Breast (tissue), 4 donors: Measurements from ENCODE around the genes THRAP3 and MANEAL.

DNA sequence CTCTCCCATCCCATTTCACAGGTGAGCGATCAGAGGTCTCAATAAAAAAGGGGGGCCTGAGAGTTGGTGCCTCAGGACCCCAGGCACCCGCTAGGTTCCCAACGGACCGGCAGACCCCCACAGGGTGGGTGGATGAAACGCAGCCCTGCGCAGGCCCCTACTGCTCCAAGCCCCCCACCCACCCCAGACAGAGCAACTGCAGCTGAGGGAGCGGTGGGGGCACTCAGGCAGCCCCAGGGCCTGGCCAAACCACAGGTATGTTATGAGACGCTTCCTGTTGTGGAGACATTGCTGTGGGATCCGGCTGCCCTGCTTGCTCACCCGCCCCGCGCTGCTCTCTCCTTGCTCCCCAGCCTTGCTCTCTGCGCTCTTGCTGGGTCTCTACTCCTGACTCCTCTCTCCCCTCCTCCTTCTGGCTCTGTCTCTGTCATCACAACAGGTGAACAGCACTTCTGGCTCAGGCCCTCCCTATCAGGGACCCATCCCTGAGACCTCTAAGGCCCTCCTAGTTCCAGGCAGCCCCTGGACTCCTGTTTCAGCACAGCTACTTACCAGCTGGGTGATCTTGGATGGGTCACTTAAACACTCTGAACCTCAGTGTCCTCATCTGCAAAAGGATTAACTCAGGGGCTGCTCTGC, 16.0 kb downstream of the COL8A2 start:
- PRO-cap, 3 experiments = peak in 1 of 3 experiments; most common plus-strand start position 288 of the sequence (in 1)
- RRBS = no CpG with 5 or more reads among the region's 13 CpGs

DNA sequence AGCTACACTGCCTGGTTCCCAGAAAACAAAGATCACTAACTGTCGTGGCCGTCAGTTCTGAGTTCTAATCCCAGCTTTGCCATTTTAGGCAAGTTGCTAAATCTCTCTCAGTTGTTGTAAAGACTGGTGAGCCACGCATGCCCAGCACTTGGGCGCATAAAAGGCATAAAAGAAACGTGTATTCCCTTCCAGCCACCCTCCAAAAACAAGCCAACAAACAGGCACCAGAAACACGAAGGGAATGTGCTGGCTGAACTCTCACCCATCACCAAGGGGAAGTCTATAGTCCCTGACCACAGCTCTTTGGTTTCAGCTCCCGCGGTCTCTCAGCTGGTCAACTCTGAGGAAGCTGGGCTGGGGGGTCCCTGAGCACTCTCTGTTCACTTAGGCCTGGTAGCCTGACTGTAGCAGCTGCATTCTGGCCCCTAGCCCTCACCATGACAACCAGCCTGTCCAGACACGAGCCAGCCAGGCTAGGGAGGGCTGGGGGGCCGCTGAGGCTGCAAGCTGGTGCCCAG, 883 bp upstream of the TRAPPC3 start:
- PRO-cap, 3 experiments = no peak in any of the 3 experiments
- RRBS = no CpG with 5 or more reads among the region's 10 CpGs

DNA sequence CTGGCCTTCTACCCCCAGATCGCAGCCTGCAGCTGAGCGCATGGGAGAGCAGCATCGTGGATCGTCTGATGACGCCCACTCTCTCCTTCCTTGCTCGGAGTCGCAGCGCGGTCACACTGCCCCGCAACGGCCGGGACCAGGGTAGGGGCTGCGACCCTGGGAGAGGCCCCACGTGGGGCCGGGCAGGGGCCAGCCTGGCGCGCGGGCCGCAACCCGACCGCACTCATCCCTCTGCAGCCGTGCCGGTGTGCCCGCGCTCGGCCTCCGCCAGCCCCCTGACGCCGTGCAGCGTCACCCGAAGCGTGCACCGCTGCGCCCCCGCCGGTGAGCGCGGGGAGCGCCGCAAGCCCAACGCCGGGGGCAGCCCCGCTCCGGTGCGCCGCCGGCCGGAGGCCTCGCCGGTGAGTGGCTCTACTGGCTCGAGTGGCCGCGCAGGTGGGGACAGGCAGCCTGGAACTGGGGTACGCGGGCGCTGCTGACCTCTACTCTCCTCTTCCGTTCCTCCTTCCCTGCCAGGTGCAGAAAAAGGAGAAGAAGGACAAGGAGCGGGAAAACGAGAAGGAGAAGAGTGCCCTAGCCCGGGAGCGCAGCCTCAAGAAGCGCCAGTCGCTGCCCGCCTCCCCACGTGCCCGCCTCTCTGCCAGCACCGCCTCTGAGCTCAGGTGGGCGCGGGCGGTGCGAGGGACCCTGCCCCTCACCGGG, 20.4 kb downstream of the MAP7D1 start:
- PRO-cap, 3 experiments = no peak in any of the 3 experiments
- RRBS = 75% methylated on average over 18 of the region's 72 CpGs

DNA sequence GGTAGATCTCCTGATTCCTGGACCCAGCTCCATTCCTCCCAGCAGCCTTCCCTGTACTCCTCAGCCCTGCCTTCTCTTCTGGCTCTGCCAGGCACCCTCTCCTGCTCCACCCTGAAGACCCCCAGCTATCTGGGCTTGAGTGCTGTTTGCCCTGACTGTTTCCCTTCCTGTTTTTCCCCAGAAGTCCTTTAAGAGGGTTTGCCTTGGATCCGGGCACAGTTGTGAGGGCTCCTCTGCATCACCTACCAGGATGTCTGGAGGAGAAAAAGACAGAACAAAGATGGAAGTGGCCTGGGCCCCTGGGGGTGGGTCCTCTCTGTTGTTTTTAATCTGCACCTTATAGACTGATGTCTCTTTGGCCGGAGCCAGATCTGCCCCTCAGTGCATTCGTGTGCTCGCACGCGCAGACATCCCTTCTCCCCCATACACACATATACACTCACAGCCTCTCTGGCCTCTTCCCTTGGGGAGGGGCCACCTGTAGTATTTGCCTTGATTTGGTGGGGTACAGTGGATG, 24.2 kb downstream of the MAP7D1 start:
- PRO-cap, 3 experiments = no peak in any of the 3 experiments
- RRBS = no CpG with 5 or more reads among the region's 6 CpGs

- PRO-cap, 3 experiments = peak in 3 of 3 experiments; most common plus-strand start chr1:36224434 (in 3); most common minus-strand start chr1:36224748 (in 2)
- RRBS = 0% methylated on average over 3 of the region's 58 CpGs
Observed at GRCh38 chr1:36224261-36225300, at the start of gene THRAP3. Gene THRAP3 (plus strand): TSS chr1:36224443.

DNA sequence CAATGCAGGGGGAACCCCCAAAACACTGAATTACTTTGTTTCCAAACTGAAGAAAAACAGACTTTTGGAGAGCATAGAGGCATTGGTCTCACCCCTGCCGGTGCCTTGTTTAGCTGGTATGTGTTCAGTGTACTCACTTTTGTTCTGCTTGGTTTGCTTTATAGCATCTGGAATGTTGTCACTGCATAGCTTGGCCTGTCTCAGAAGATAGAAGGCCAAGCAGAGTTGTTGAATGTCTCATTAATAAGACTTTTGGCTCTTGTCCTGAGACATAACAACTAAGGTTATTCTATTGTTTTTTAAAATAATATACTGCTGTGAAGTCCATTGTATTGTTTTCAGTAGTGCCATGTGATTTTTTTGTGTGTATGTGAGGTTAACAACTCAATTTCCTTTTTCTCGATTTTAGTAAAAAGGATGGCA, 7.0 kb downstream of the THRAP3 start:
- PRO-cap, 3 experiments = no peak in any of the 3 experiments
- RRBS = no CpG with 5 or more reads among the region's 2 CpGs

DNA sequence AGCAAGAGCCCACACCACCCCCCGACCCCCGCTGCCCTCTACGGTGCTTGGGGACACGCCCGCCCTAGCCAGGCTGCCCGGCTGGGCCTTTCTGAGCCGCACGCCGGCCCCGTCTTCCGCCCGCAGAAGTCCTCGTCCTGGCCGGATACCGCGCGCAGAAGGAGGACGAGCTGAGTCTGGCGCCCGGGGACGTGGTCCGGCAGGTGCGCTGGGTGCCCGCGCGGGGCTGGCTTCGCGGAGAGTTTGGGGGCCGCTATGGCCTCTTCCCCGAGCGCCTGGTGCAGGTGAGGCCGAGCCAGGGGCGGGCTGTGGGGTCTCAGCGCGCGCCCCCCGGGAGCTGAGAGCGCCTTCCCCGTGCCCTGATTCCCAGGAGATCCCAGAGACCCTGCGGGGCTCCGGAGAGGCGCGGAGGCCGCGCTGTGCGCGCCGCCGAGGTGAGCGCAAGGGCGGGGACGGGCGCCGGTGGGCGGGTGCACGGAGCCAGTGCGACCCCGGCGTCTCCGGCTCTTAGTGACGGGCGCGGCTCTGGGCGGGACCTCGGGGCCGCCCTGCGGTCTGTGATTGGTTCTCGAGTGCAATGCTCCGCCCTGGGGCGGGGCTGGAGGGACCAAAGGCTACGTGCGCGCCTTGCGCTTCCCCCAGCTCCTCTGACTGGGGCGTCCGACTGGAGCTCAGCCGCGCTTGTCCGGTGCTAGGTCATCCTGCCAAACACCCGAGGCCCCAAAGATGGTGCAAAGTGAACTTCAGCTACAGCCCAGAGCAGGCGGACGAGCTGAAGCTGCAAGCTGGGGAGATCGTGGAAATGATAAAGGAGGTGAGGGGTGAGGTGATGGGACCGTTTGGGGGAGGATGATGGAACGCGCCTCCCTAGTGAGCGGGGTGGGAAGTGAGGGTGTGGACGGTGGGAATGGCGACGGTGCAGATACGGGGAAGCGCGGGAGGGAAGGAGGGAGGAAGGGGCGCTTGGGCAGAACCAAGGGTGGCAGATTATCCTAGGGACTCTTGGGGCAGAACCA, 612 bp downstream of the SH3D21 start:
- PRO-cap, 3 experiments = peak in 3 of 3 experiments; most common plus-strand start position 659 of the sequence (in 2); most common minus-strand start position 485 of the sequence (in 1)
- RRBS = 2% methylated on average over 25 of the region's 94 CpGs

GRCh38 chr1:37014226-37014721, 20.0 kb downstream of the GRIK3 start:
- PRO-cap, 3 experiments = peak in 1 of 3 experiments; most common minus-strand start chr1:37014484 (in 1)
- RRBS = no CpG with 5 or more reads among the region's 1 CpG

DNA sequence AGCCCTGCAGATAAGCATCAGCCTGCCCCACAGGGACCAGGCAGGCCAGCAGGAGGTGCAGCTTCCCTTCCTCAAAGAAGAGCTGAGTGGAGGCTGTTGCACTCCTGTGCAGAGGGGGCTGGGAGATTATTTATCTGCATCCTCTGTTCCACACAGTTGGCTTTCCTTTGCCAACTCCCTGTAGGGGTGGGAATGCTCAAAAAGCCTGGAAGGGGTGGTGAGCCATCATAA, 83.1 kb upstream of the ZC3H12A start:
- PRO-cap, 3 experiments = no peak in any of the 3 experiments

GRCh38 chr1:37471713-37472027, 2.7 kb upstream of the ZC3H12A start:
- PRO-cap, 3 experiments = peak in 3 of 3 experiments; most common plus-strand start chr1:37471925 (in 2); most common minus-strand start chr1:37471817 (in 2)
- RRBS = no CpG with 5 or more reads among the region's 7 CpGs

DNA sequence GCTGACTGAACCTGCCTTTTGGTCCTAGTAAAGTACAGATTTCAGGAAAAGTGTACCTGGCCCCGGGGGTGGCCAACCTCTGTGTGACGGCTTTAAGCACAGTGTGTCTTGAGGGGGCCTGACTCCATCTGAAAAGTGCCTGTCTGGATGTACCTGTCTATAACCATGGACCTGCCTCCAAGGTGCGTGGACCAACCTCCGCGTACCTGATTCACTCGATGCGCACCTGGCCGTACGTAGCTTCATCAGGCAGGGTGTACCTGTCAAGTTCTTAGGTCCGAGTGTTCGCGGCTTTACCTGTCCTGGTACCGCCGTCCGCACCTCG, 480 bp upstream of the ZC3H12A start:
- PRO-cap, 3 experiments = no peak in any of the 3 experiments
- RRBS = no CpG with 5 or more reads among the region's 16 CpGs

DNA sequence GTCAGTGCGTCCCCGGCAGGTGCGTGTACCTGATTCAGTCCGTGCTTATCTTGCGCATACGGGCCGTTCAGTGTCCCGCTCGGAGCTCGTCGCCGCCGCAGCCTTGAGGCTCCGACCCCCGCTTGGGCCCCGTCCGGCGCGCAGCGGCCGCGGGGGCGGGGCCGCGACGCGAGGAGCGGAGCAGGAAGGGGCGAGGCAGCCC, 216 bp upstream of the ZC3H12A start:
- PRO-cap, 3 experiments = peak in 3 of 3 experiments; most common minus-strand start position 145 of the sequence (in 2)
- RRBS = no CpG with 5 or more reads among the region's 29 CpGs

DNA sequence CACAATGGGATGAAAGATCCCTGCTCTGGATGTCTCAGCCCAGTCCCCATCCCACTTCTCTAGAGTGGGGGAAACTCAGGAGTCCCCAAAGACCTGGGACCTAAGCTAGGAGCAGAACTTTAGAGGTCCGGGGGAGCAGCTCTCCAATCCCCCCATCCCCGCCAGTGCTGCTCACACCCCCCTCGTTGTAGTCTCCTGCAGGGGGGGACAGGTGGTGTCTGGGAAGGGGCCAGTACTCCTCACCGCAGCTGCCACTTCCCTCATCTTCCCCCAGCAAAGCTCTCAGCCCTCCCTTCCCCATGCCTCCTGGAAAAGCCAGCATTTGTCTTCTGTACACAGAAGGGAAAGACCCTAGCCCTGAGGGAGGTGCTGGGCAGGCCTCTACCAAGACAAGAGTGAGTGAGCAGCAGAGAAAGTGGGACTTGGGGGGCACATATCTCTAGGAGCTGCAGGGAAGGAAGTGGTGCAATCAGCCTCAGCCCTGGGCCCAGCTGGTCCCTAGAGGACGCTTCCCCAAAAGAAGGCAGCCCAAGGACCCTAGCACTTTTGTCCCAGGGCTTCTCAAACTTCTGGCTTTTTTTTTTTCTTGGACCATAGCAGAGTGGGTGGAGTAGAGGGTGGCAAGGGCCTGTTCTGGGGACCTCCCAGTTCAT, 12.3 kb downstream of the ZC3H12A start:
- PRO-cap, 3 experiments = no peak in any of the 3 experiments
- RRBS = no CpG with 5 or more reads among the region's 5 CpGs

DNA sequence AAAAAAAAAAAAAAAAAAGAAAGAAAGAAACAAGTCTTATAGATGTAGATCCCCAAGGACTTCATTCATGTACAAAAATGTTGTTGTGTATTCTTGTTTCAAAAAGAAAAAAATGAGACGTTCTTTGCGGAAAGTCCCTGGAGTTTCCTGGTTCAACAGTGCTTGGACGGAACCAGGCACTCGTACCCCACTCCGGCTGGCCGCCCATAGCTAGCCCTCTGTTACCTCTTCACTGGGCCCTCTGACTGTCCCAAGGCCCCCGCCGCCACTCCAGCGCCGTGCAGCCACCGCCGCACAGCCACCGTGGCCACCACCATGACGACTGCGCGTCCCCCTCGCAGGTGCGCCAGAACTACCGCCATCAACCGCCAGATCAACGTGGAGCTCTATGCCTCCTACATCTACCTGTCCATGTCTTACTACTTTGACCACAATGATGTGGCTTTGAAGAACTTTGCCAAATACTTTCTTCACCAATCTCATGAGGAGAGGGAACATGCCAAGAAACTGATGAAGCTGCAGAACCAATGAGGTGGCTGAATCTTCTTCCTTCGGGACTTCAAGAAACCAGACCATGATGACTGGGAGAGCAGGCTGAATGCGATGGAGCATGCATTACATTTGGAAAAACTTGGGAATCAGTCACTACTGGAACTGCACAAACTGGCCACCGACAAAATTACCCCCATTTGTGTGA, 9.5 kb downstream of the SNIP1 start:
- PRO-cap, 3 experiments = no peak in any of the 3 experiments
- RRBS = no CpG with 5 or more reads among the region's 24 CpGs

- PRO-cap, 3 experiments = no peak in any of the 3 experiments
- RRBS = no CpG with 5 or more reads among the region's 9 CpGs
Observed at GRCh38 chr1:37548888-37549661, 5.0 kb downstream of the SNIP1 start.

GRCh38 chr1:37793614-37794369, at the start of gene MANEAL:
Gene MANEAL (plus strand): TSS chr1:37793847.
- PRO-cap, 3 experiments = peak in 3 of 3 experiments; most common plus-strand start chr1:37794091 (in 3); most common minus-strand start chr1:37794045 (in 3)
- RRBS = 2% methylated on average over 29 of the region's 92 CpGs

DNA sequence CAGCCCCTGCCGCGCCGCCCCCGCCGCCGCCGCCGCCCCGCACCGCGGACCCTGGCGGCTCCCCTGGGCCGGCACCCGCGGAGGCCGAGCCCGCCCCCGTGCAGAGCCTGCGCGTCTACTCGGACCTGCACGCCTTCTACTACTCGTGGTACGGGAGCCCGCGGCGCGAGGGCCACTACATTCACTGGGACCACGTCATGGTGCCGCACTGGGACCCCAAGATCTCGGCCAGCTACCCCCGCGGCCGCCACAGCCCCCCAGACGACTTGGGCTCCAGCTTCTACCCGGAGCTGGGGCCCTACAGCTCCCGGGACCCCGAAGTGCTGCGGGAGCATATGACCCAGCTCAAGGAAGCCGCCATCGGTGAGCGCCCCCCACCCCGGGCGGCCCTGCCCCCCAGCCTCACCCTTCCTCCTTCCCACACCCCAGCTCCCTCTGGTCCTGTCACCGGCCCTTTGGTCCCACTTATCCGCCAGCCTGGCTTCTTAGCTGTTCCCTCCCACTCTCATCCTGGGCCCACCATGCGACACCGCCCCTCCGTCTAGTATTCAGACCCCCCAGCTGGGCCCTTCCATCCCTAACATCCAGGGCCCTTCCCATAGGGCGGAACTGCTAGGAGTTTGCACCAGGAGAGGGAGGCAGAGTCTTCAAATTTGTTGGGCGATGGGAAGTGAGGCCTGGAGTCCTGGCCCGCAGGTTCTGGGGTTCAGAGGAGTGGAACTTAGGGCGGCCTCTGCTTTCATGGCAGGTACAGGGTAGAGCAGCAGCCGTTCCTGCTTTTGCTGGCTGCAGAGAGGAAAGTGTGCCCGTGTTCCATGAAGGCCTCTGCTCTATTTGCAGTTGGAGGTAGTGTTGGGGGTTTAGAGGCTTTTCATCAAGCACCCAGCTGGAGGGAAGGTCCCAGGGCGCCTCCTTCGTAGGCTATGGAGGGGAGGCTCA, 992 bp downstream of the MANEAL start:
- PRO-cap, 3 experiments = no peak in any of the 3 experiments
- RRBS = 4% methylated on average over 16 of the region's 57 CpGs

GRCh38 chr1:37802932-37803811, 4.4 kb upstream of the C1orf122 start:
- PRO-cap, 3 experiments = no peak in any of the 3 experiments
- RRBS = no CpG with 5 or more reads among the region's 5 CpGs

DNA sequence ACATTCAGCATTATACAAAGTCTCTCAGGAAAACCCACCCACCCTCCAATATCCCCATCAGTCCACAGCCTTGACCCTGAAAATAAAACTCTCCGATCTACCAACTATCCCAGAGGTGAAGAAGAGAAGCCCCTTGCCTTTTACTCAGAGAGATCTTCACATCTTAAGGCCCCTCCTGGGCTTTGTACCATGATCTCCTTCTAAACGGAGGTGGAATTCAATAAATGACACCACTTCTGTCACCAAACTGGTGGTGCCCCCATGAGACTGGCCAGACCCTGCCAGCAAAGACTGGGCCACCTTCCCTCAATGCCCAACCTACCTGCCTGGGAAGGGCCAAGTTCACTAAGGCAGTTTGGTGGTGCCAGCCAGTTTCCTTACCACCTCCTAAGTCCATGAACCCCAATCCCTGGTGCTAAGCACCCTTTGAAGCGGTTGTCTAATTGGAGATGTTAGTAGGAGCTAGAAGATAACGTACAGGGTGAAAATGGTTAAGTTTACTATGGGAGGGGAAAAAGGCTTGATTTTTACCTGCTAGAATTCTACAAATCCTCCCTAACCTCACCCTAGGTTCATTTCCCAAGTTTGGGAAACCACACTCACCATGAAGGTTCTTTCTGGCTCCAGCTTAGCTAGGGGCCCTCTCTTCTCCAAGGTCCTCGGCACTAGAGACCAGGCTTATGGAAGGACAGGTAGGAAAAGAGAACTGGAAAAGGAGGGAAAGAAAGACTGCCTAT, 3.8 kb upstream of the YRDC start:
- PRO-cap, 3 experiments = no peak in any of the 3 experiments
- RRBS = no CpG with 5 or more reads among the region's 5 CpGs

- PRO-cap, 3 experiments = no peak in any of the 3 experiments
- RRBS = no CpG with 5 or more reads among the region's 14 CpGs
Observed at GRCh38 chr1:37815097-37815836, 7.3 kb upstream of the YRDC start.